Aortic smooth muscle cell (primary cell): ENCODE measurements around a stretch of chr2.

DNA sequence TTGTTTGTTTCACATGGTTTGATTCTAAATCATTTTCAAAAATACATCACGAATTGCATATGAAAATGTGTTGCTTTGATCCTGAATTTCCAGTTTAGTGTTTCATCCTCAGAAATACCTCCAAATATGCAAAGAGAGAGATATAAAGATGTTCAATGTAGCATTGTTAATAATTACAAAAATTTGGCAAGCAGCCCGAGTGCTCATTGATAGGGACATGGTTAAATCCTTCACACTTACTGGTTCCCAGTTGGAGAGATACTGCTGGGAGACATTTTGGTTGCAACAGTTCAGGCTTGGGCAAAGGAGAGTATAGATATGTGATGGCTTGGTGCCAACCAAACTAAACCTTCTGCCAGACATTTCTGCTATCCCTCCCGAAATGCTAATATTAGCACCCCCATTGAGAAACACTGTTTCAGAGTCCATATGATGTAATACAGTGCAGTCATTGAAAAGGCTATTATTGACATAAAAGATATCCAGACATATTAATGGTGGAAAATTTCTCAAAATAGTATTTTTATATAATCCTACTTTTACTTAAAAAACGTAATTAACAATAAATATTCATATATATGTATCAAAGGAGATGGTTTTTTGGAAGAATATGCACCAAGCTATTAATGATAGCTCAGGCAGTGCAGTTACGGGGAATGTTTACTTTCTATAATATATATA lies 11.5 kb downstream of the GEN1 start:
- RRBS = no CpG with 5 or more reads among the region's 5 CpGs

DNA sequence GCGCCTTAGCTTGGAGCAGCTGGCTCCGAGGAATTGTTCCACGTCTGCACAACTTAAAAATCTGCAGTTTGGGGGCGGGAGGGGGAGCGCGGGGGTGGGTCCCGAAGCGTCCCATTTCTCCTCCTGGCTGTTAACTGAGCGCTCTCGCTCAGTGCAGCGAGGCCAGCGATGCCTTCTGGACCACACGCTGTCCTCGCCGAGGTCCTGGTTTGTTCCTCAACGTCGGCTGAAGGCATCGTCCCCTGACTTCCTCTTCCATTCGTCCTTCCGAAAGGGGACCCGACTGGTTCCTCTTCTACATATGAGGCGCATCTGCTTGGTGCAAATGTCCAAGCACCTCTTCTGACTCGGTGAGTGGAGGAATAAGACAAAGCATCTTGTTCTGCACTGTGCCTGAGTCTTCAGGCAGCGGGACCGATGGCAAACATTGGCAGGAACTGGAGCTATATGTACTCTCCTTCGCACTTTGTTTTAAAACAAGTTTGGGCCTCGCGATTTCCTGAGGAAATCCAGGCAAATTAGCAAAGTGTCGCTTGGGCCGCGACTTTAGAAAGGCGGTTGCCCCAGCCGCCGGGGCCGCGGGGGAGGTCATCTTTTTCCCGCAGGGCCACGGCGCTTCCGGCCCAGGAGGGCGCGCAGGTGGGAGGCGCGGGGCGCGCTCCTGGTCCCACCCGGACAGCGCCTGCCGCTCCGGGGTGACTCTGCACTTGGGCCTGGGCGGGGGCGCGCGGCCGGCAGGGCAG lies 599 bp upstream of the KCNS3 start:
- RRBS = 3% methylated on average over 20 of the region's 55 CpGs

GRCh38 chr2:18961884-18962364 lies 372.6 kb upstream of the NT5C1B start:
- RRBS = no CpG with 5 or more reads among the region's 9 CpGs

- RRBS = under 1% methylated on average over 8 of the region's 68 CpGs
These were observed 10.2 kb downstream of the OSR1 start for GRCh38 chr2:19347885-19348884.

GRCh38 chr2:19355599-19356014 lies 2.8 kb downstream of the OSR1 start:
- RRBS = no CpG with 5 or more reads among the region's 19 CpGs

GRCh38 chr2:19932925-19933848 lies 31.4 kb upstream of the TTC32 start:
- RRBS = no CpG with 5 or more reads among the region's 7 CpGs

GRCh38 chr2:20033490-20033945 lies 17.9 kb downstream of the LAPTM4A start:
- RRBS = no CpG with 5 or more reads among the region's 4 CpGs

GRCh38 chr2:20071392-20072464 lies 20.3 kb upstream of the LAPTM4A start:
- RRBS = no CpG with 5 or more reads among the region's 14 CpGs

GRCh38 chr2:20179629-20180871 lies 44.9 kb downstream of the SDC1 start:
- RRBS = 66% methylated on average over 4 of the region's 30 CpGs

DNA sequence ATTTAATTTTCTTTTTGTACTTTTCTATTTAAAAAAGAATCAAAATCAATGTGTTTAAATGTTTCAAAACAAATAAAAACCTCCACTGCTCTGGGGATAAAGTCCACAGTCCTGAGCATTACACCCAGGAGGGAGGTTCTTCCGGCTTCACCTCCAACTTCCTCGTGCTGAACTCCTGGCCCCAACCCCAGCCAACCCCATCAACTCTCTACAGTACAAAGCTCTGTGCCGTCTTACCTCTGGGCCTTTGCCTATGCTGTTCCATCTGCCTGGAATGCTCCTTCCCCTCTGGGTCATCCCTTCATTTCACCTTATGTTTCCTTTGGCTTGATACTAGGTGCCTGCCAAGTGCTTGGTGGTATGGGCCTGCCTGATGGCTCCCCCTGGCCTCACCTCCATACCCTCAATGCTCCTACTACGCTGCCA lies 28.9 kb downstream of the SDC1 start:
- RRBS = no CpG with 5 or more reads among the region's 4 CpGs

DNA sequence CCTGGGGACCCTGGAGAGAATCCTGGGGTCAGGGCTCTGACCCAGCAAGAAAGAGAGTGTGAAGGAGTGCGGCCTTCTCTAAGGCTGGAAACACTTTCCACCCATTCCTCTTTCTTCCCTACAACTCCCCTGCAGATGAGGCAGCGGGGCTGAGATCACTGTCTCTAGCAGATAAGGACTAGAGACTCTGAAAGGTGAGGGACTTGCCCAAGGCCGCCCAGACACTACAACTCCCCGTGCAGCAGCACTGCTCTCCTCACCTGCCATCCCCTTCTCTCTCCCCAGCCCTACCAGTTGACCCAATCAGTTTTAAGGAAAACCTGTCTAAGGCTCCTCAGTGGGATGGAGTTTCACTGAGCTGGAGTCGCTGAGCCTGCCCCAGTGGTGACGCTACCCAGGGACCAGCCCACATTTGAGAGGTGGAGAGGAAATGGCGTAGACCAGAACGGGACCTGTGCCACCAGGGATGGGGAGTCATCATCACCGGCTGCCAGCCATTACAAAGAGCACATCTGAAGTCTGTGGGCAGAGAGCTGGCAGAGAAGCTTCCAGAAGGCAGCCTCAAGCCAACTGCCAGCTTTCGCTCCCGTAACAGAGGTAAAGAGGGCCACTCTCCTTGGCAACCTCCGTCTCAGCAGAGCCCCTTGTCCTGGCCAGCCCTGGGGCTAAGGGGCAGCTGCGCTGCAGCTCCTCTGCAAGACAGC lies 15.7 kb downstream of the SDC1 start:
- RRBS = no CpG with 5 or more reads among the region's 13 CpGs

DNA sequence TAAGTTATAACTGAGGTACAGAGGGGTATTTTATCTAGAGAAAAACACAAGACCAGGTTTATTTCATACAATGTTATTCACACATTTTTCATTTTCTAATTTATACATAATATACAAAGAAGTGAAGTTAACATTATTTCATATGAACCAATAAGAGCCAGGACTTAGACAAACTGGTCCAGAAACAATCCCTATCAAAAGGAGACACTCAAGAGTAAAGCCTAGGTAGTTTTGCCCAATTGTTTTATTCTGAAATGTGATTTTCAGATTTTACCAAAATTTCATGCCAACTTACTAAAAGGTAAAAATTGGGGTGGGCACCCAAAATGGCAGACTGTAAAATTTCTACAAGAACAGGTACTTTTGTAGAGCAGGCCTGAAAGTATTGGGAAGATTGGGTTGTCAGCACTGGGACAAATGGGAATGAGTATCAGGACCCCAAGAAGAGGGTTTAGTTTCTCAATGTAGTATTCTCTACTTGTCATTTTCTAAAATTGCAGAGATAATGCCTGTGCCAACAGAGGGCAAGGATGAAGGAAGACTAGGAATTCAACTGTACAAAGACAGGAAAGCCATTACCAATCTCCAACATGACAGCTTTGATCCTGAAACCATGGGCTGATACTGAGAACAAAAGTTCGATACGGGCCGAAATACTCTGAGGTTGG lies 23.9 kb upstream of the SDC1 start:
- RRBS = no CpG with 5 or more reads among the region's 3 CpGs

DNA sequence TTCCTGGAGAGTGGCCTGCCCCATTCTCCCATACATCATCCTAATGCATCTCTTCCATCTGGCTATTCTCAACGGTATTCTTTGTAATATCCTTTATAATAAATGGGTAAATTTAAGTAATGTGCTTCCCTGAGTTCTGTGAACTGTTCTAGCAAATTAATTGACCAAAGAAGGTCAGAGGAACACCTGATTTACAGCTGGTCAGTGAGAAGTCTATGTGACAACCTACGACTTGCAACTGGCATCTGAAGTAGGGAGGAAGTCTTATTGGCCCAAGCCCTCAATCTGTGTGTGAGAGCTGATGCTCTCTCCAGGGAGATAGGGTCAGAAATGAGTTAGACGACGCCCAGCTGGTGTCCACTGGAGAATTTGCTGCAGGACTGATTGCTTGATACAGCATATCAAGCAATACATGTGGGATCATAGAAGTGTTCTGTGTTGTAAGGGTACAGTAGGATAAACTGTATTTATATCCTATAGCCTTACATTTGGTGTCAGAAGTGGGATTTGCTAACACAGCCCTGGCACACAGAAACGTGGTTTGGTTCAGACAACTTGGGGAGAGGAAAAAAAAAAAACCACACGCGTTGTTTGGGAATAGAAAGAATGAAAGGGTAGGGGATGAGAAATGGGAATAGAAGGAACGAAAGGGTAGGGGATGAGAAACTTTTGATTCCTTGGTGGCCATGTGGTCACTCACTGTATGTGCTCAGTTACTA lies 19.9 kb downstream of the PUM2 start:
- RRBS = no CpG with 5 or more reads among the region's 8 CpGs

DNA sequence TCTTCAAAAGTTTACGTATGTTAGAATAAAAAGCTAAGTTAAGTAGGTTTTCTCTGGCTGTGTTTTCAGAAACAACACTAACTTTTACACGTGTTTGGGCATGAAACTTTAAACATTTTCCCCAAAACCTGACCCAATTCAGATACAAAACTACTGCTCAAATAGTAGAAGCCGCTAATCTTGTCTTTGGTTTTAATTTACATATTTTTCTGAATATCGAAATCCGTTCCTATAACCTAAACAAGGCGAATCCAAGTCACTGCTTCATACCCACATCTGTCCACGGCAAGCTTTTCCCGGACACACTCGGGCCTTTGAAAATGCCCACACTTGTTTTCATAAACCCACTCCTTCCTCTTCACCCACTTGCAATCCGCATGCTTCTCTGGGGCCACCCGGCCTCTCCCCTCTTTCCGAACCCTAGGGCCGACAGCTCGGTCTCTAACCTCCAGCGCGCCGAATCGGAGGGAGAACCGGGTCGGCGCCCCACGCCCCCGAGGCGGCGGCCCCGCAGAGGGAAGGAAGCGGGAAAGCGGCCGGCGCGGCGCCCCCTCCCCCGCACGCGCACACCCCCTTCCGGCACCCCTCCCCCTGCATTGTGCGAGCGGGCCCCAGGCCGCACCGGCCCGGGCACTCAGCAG lies 685 bp downstream of the PUM2 start:
- RRBS = 1% methylated on average over 33 of the region's 41 CpGs

DNA sequence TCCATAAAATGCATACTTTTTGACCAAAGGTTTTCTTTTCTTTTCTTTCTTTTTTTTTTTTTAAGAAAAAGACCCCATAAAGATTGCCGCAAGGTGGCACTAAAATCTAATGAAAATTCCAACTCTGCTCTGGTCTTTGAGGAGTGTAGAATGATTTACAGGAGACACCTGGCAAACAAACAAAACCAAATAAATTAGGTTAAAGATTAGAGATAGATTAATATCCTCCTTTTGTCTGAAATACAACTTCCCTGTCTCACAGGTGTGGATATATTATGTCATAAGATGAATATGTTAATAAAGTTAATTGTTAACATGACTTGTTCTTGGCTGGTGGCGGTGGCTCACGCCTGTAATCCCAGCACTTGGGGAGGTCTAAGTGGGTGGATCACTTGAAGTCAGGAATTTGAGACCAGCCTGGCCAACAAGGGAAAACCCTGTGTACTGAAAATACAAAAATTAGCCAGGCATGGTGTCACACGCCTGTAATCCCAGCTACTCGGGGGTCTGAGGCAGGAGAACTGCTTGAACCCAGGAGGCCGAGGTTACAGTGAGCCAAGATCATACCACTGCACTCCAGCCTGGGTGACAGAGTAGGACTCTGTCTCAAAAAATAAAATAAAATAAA lies 3.5 kb upstream of the RHOB start:
- RRBS = no CpG with 5 or more reads among the region's 6 CpGs

GRCh38 chr2:20444209-20444568 lies 2.7 kb upstream of the RHOB start:
- RRBS = no CpG with 5 or more reads among the region's 5 CpGs

- RRBS = no CpG with 5 or more reads among the region's 9 CpGs
These were observed 3.6 kb downstream of the RHOB start for GRCh38 chr2:20450138-20451142.

DNA sequence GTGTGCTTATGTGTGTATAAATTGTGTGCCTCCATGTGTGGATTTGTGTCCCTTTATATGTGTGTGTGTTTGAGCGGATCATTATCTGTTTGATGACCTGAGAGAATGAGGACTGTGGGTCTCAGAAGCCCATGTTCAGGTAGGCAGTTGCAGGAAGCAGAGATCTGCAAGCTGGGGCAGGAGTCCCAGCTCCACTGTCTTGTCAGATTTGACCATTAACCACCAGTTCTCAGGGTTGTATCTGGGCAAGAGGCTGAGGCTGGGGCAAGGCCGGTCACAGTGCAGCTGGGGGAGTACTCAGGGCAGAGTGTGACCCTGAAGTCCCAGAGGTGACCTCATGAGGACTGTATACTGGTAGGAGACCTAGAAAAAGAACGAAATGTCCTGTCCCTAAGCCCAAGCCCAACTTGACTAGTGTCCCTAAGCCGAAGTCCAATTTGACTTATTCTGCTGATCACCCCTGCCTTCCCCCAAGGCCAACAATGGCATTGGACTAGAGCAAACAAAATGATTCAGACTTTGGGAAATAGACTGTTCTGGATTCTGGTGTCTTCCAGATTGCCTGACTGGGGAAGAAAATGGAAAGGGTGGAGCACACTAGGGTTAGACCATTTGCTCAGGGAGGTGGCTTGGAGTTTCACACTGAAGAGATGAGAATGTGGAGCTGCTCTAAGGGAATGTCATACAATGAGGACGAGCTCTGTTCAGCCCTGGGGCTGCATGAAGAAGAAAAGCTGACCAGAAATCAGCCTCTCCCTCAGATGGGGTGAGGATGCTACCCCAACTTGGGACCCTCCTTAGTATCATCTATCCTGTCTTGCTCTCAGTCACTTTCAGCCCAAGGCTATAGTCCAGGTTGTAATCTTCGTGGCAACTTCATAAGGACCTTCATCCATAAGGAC lies 28.2 kb downstream of the RHOB start:
- RRBS = no CpG with 5 or more reads among the region's 6 CpGs

- RRBS = no CpG with 5 or more reads among the region's 7 CpGs
These were observed 36.5 kb downstream of the RHOB start for GRCh38 chr2:20483172-20483953.